Gastroesophageal sphincter (tissue), 4 donors: Measurements from ENCODE around the genes LRFN1, SELENOV and ZNF546.

DNA sequence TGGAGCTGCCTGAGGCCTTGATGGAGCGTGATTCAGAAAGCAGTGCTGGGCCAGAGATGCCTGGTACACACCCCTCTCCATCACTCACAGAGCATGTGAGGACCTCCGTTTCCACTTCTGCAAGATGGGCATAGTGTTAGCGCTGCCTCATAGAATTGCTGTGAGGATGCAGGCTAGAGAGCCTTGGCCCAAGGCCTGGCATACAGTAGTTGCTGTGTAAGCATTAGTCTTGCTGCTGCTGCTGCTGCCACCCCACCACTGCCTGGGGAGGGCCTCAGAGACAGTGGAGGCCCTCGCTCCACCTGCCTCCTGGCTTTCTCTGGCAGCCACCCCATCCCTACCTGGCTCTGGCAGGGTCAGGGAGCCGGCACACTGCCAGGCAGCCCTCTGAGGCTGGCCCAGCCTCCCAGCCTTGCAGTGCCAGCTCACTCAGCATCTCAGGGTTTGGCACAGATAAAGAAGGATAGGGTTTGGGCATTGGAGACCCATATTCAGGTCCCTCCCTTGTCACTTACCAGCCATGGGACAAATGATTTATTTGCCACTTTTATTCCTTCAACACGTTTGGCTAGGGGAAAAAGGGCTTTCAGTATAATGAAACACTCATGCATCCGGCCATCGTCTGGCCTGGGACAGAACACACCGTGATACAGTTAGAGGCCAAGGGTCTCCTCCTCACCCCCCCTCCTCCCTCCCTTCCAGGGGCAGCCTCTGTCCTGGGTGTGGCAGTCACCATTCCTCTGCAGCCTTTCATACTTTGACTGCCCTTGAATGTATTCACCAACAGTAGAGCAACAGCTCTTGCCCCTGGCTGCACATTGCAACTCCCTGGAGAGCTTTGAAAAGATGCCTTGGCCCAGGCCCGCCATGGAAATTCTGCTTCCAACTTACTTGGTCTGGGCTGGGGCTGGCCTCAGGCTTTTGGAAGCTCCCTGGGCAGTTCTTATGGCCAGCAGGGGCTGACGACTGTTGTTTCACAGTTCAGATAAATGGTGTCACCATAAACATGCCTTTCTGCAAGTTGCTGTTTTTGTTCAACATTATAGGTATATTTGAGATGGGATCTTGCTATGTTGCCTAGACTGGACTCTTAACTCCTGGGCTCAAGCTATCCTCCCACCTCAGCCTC is 2.8 kb downstream of the PAK4 start:
- PRO-cap, result no peak
- RAMPAGE, long total RNA, 4 experiments, result no peak in any of the 4 experiments

- PRO-cap, result unidirectional peak, minus-strand start at chr19:39133764
- RAMPAGE, long total RNA, 4 experiments, result no peak in any of the 4 experiments
Observed at GRCh38 chr19:39133543-39134116, 8.0 kb downstream of the PAK4 start.

- PRO-cap, result bidirectional peak, plus-strand start at chr19:39320988, minus-strand start at chr19:39320763
- RAMPAGE, long total RNA, 4 experiments, result no peak in any of the 4 experiments
Observed at GRCh38 chr19:39320516-39321388, at the start of gene LRFN1. Gene LRFN1 (minus strand): TSS chr19:39320863.

DNA sequence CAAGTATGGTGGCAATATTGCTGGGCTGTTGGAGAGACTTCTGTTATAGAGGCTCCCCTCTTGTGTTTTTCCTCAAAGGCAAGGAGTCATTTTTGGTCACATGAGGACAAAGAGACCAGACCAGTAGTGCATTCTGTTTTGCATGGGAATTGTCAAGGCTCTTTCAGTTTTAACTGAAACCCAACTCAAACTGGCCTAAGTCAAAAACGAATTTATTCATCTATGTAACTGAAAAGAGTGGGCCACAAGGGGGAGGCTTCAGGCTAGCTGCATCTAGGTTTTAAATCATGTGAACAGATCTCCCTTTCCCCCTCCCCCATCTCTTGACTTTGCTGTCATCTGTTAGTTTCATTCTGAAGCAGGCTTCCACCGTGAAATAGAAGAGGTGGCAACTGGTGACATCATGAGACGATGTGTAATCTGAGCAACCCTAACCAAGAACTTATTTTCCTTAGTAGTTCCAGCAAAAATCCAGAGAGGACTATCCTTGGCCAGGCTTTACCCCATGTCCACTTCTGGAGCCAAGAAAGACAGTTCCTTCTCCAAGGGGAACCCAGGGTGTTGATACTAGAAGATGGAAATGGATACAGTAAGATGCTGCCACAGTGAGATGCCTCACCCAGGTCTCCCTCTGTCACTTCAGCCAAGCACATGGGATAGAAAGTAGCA is 9.3 kb downstream of the SAMD4B start:
- PRO-cap, result no peak
- RAMPAGE, long total RNA, 4 experiments, result no peak in any of the 4 experiments

GRCh38 chr19:39386020-39387147 is 4.5 kb downstream of the PAF1 start:
- PRO-cap, result no peak
- RAMPAGE, long total RNA, 4 experiments, result no peak in any of the 4 experiments

GRCh38 chr19:39398221-39399436 is 7.5 kb downstream of the MED29 start:
- PRO-cap, result bidirectional peak, plus-strand start at chr19:39398551, minus-strand start at chr19:39398399; bidirectional peak, plus-strand start at chr19:39398794, minus-strand start at chr19:39398694
- RAMPAGE, long total RNA, 4 experiments, result no peak in any of the 4 experiments

DNA sequence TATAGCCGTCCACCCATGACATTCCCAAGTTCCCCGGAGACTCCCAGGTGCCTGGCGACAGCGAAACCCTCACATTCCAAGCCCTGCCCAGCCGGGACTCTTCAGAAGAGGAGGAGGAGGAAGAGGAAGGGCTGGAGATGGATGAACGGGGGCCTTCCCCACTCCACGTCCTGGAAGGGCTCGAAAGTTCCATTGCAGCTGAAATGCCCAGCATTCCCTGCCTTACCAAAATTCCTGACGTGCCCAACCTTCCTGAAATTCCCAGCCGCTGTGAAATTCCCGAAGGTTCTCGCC is 10.2 kb downstream of the PLEKHG2 start:
- PRO-cap, result no peak
- RAMPAGE, long total RNA, 4 experiments, result no peak in any of the 4 experiments

- PRO-cap, result no peak
- RAMPAGE, long total RNA, 4 experiments, result no peak in any of the 4 experiments
Observed at GRCh38 chr19:39423329-39423760, 10.9 kb downstream of the PLEKHG2 start.

- PRO-cap, result no peak
- RAMPAGE, long total RNA, 4 experiments, result no peak in any of the 4 experiments
Observed at GRCh38 chr19:39424714-39425793, 10.7 kb downstream of the RPS16 start.

DNA sequence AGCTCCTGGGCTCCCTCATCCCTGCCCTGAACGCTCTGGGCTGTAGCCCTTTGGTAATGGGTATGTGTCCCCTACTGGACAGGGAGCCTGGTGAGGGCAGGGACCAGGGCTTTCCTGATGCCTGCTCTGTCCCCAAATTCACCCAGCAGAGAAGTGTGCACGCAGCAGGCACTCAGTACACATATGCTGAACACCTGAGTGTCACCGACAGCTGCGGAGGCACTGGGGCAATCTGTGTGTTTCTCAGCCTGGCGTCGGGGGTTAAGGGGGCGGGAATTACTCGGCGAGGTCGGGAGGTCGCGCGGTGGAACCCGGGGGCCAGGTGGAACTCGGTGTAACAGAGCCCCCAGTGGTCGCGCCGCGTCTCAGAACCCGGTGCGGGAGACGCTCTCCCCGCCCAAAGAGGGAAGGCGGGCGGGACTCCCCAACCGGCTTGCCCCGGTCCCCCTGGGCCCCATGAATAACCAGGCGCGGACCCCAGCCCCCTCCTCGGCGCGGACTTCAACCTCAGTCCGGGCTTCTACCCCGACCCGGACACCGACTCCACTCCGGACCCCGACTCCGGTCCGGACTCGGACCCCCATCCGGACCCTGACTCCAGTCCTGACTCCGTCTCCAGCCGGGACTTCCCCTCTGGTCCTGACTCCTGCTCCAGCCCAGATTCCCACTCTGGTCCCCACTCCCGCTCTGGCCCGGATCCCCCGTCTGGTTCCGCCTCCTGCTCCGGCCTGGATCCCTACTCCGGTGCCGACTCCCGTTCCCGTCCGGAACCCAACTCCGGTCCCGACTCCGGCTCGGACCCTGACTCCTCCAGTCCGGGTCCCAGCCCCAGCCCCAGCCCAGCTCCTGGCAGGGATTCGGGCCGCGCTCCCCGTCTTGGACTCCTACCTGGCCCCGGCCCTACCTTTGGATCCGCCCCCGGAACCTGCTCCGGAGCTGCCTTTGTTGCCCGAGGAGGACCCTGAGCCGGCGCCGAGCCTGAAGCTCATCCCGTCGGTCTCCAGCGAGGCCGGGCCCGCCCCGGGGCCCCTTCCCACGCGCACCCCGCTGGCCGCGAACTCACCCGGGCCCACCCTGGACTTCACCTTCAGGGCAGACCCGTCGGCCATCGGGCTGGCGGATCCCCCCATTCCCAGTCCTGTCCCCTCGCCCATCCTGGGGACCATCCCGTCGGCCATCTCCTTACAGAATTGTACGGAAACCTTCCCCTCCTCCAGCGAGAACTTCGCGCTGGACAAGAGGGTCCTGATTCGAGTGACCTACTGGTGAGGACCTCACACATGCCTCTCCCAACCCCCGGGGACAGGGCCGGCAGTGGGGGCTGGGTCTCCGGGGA is at the start of gene SELENOV:
SELENOV (plus strand) TSS at position 383 of the 1,336 bp plus-strand sequence.
- PRO-cap, result no peak
- RAMPAGE, long total RNA, 4 experiments, result no peak in any of the 4 experiments

- PRO-cap, result no peak
- RAMPAGE, long total RNA, 4 experiments, result no peak in any of the 4 experiments
Observed at GRCh38 chr19:39792960-39793594, 14.4 kb downstream of the LEUTX start.

GRCh38 chr19:39828229-39829058 is 5.5 kb downstream of the DYRK1B start:
- PRO-cap, result no peak
- RAMPAGE, long total RNA, 4 experiments, result no peak in any of the 4 experiments

GRCh38 chr19:39846958-39847427 is 814 bp upstream of the FBL start:
- PRO-cap, result no peak
- RAMPAGE, long total RNA, 4 experiments, result no peak in any of the 4 experiments

DNA sequence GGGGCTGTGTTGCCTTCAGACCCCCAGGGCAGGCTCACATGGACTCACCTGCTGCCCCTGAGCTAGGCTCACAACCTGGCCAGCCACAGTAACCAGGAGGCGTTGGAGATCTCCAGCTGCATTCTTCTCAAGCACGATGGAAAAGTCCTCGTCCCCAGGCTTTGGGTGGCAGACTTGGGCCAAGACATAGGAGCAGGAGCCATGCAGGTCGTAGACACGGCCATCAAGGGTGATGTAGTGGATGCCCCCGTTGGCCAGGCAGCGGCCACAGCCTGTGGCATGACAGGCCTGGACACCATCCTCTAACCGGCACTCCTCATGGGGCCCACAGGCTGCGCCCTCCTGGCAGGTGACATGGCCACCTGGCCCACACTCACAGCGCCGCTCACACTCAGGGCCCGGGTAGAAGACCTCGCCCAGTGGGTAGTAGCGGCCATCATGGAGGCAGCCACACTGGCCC is 27.0 kb upstream of the FBL start:
- PRO-cap, result no peak
- RAMPAGE, long total RNA, 4 experiments, result no peak in any of the 4 experiments

DNA sequence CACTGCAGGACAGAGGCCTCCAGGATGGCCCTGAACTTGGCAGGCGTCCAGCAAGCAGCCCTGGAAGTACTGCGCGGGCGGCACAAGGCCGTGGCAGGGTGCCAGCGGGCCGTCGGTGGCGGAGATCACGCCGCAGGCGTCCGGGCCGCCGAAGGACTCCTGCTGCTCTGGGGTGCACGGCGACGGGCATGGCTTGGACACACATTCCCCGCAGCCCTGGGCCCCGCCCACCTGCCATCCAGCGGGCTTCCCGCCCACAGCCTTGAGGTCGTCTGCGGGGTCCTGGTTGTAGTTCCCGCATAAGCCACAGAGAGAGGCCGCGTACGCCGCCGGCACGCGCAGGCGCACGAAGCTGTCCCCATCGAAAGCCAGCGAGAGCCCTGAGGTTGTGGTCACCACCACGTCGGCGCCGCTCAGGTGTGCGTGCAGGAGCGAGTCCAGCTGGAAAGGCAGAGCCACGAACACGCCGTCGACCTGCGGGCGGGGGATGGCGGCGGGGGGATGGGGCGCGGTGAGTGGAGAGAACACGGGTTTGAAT is 29.3 kb upstream of the FBL start:
- PRO-cap, result no peak
- RAMPAGE, long total RNA, 4 experiments, result no peak in any of the 4 experiments

GRCh38 chr19:39891458-39892393 is 45.5 kb upstream of the FBL start:
- PRO-cap, result no peak
- RAMPAGE, long total RNA, 4 experiments, result no peak in any of the 4 experiments

GRCh38 chr19:39906065-39906359 is 59.8 kb upstream of the FBL start:
- PRO-cap, result no peak
- RAMPAGE, long total RNA, 4 experiments, result no peak in any of the 4 experiments

- PRO-cap, result no peak
- RAMPAGE, long total RNA, 4 experiments, result start-site peak on the minus strand in 1 of 4 experiments, at chr19:39943735-39943745 at its widest, 65 reads per replicate
Observed at GRCh38 chr19:39943649-39943990, 27.3 kb upstream of the PSMC4 start.

DNA sequence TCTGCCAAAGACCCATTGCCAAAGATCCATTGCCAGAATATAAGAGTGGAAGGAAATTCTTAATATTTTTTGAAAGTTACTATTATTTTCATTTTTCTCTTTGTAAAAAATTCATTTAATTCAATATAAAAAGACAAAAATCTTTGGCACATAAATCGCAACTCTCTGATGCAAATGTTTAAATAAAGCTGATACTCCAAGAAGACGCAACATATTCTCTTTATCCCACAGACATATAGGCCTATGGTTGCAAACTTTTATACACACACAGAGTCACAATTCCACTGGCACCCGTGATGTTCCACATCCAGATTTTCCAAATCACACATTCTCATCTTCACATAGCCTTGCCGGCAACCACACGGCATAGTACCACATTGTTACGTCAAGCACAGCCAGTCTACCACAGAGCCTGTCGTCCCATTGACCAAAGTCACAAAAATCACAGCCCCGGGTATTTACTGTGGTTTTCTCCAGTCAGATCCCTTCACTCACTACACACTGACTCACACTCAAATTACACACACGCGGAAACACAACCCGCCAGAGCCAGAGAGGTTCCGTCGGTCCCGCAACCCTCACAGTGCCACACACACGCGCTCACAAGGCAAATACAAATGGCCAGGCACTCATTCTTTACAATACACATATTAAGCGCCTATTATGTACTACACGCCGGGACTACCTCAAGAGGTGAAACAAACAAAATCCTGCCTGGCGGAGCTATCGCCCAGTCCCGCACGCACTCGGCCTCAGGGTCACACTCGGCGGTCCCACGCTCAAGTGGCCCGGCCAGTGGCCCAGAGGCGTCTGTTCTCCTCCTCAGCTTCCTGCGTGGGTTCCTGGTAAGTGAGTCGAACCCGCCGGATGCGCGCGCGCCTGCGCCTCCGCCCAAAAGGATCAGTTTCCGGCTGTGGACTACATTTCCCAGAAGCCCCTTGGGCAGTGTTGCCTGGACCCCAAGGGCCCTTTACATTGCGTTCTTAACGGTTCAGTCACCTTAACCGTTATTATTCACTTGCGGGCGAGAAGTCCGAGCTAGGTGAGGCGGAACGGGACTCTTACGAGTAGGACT is at the start of gene ZNF546:
ZNF546 (plus strand) TSS at position 945 of the 1,075 bp plus-strand sequence.
- PRO-cap, result unidirectional peak, plus-strand start at position 377 of the sequence; bidirectional peak, plus-strand start at position 945 of the sequence, minus-strand start at position 841 of the sequence
- RAMPAGE, long total RNA, 4 experiments, result start-site peak on the plus strand in 2 of 4 experiments, centred at positions 962 to 967 of the sequence, 28 to 32 reads per replicate

GRCh38 chr19:40191693-40192354 is 598 bp downstream of the MAP3K10 start:
- PRO-cap, result bidirectional peak, plus-strand start at chr19:40192100, minus-strand start at chr19:40191970
- RAMPAGE, long total RNA, 4 experiments, result no peak in any of the 4 experiments